ENCODE results near the genes MRGPRD and SMIM38.

DNA sequence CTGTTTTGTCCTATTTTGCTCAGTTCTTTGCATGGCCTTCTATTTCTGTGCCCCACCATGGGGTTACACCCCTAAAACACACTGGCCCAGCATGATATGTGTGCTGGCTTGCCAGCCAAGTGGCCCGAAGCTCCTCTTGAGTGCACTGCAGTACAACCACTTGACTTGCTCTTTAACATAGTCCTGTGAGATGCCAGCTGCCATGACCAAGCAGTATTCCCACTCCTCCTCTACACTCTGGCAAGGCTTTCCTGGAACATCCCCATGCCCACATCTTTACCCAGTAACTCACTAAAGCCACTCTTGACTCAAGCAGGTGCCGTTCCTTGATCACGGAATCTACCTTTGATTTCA lies 102.9 kb upstream of the GAL start:
- PRO-cap, result no peak

DNA sequence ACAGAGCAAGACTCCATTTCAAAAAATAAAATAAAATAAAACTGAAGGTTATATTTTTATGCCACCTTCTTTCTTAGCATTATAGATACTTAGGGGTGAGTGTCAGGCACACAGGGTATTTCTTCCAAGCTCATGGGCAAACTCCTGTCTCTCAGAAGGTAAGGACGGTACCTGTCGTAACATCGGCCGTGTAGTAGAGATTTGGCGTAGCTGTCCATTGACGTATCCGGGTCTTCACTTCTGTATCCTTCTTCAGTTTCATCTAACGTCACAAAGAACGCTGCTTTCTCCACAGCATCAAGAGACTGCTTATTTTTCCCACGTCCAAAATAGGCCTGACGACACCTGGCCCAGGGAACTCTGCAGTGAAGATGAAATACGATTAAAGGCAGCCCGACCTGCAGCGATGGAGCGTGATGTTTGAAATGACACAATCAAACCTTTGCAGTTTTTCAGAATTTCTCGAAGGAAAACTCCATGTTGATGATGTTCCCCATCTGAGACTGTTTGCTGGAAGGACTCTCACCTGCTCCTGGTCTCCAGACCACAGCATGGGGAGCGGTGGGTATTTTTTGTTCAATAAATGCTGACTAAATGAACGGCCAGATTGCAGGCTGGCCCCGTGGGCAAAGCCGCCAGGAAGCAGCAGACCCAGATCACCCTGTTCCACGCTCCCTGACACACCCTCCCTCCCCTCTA lies 30.4 kb upstream of the TESMIN start:
- PRO-cap, result no peak

- PRO-cap, result no peak
Observed at GRCh38 chr11:68796808-68797318, 44.9 kb downstream of the CPT1A start.

DNA sequence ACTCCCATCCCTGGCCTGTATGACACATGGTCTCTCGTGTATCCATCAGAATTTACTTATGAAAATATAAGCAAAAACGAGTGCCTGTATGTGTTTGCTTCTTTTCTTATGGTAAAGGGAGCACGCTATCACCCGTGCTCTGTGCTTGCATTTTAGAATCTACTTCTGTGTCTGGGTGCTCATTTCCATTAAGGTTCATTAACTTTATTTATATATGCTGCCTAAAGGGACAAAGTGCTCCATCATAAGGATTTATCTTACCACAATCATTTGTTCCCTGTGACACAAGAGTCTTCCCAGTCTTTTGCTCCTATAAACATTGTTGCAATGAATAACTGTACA lies 15.6 kb upstream of the CPT1A start:
- PRO-cap, result no peak

- PRO-cap, result no peak
Observed at GRCh38 chr11:68927175-68927549, 23.5 kb downstream of the IGHMBP2 start.

DNA sequence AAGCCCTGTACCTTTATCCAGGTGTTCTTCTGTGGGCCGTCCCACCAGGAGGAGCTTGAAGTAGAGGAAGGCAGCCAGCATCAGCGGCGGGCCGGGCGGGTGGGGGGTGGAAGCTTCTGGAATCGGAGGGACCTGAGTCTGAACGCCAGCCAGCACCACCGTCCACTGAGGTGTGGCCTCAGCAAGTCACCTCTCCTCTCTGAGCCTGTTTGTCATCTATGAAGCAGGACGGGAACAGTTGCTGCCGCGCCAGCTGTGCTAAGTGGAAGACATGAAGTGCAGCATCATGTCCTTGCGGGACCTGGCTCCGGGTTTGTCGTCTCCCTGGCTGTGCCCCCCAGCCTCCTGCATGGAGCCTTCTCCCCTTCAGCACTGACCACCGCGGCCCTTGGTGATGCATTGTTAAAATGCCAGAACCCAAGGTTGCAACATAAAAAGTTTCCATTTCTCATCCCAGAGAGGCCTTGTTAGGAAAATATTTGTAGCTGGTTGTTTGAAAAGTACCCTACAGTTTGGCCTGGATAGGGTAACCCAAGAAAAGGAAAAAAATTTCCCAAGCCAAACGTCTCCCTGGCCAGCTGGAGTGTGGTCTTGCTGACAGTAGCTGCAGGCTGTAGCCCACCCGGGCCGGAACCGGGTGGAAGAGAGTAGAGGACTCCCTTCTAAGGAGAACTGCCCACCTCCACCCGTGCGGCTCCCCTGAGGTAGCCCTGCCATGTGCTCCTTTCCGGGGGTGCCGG lies 38.2 kb downstream of the IGHMBP2 start:
- PRO-cap, result no peak

DNA sequence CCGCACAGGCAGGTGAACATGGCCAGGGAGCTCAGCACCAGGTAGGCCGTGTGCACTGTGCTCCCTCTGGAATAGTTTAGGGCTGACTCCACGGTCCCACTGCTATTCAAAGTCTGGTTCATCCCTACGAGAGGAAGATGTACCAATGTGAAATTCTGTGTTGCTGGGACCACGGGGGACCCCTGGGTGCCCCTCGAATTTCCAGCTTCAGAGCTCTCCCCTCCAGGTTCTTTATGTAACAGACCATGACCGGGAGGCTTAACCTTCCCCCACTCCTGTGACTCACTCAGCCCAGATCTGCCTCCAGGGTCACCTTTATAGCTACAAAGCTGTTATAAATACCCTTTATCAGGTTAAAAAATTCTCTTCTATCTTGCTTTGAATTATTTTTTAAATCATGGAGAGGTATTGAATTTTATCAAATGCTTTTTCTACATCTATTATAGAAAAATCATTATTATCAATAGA lies at the start of gene MRGPRD:
Gene MRGPRD, minus strand, starts transcription at position 122 of the 468 bp plus-strand sequence.
- PRO-cap, result no peak

GRCh38 chr11:69022178-69022718 lies 9.2 kb upstream of the MRGPRF start:
- PRO-cap, result no peak

- PRO-cap, result no peak
Observed at GRCh38 chr11:69138280-69138624, 17.5 kb upstream of the SMIM38 start.

DNA sequence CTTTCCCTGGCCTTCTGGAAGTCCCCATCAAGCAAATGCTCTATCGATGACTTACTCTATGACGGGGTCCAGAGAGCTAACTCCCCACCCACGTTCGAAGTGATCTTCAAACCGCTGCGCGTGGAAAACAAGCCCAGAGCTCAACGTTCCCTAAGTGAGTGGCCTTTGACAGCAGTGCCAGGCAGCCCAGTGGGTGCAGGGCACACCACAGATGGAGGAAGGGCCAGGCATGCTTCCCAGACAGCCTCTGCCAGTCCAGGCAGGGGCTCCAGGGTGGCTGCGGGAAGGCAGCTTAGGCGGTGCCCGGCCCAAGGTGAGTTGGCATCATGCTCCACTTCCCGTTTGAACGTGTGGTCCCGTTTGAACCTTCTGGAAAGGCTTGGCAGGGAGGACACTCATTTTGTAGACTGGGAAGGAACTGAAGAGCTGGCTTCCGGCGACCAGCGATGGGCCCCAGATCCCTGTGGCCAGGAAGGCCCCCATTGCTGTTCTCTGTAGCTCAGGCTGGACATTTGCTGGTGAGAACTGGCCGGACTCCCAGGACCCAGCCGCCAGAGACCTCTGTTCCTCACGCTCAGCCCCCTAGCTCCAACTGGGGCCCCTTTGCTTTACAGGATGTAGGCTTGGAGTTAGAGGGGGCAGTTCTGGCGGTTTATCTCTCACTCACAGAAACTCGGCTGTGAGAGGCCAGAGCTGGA lies at the start of gene SMIM38:
Gene SMIM38, plus strand, starts transcription at position 134 of the 698 bp plus-strand sequence.
- PRO-cap, result no peak

DNA sequence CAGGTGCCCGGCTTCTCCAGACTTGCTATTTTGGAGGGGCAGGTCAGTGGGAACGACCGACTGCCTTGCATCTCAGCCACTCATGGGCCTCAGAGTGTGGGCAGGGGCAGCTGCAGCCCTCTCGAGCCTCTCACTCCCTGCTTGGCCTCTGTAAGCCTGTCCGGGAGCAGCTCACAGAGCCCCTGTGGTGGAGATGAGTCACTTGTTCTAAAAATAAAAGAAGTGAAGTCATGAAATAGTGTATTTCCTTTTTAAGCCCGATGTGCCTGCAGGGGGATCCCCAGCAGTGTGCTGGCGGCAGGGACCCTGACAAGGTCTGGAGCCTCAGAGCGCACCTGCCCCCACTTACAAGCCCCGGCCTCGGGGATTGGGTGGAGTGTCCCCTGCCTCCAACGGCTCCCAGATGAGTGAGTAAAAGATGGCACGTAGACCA lies 10.8 kb downstream of the SMIM38 start:
- PRO-cap, result no peak

GRCh38 chr11:69210173-69210650 lies 54.5 kb downstream of the SMIM38 start:
- PRO-cap, result no peak

DNA sequence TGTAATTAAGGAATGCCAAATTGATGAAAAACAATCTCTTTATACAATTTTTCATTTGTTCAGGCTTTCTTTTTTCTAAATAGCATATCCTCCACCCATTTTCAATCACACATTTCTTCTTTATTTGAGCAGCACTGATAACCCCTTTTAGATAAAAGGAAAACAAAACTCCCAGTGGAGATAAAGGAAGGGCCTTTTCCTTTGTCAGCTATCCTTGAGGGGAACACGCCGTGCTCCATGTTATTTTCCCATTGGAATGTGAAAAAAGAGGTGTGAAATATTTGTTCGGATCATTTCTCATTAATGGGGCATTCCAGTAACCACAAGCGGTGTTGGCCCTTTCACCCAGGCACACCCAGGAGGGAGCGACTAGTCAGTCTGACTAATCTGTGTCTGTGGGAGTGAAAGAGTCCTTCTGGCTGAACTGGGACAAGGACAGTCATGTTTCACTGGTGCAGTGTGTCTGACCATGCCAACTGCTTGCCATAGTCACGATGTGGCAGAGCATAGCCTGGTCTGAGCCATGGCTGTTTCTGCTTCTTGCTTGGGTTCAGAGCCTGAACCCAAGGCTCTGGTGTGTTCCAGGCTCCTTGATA lies 13.0 kb upstream of the MYEOV start:
- PRO-cap, result no peak

DNA sequence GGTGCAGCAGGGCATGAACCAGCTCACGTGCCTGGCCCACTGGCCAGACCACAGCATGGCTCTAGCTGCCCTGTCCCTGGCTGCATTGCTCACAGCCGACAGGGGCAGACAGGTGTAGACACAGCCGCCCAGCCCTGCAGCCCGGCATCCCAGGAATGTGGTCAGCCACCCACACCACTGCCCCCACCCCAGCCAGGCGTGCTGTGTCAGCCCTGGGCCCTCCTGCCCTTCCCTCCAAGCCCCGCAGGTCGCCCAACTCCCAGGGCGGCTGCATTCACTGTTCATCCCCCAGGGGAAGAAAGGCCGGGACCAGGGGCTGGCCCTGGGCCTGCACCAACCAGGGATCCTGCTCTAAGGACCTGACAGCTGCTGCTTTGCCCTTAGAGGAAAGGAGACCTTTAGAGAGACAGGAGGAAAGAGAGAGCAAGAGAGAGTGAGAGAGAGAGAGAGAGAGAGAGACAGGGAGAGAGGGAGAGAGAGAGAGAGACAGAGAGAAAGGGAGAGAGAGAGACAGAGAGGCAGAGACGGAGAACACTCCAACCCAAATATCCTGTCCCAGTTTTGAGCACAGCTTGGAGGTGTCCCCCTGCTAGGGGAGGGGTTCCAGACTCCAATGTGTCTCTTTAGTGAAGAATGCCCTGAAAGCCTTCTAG lies 143.3 kb downstream of the MYEOV start:
- PRO-cap, result no peak

- PRO-cap, result no peak
Observed at GRCh38 chr11:69459771-69460260, 165.9 kb downstream of the MYEOV start.

DNA sequence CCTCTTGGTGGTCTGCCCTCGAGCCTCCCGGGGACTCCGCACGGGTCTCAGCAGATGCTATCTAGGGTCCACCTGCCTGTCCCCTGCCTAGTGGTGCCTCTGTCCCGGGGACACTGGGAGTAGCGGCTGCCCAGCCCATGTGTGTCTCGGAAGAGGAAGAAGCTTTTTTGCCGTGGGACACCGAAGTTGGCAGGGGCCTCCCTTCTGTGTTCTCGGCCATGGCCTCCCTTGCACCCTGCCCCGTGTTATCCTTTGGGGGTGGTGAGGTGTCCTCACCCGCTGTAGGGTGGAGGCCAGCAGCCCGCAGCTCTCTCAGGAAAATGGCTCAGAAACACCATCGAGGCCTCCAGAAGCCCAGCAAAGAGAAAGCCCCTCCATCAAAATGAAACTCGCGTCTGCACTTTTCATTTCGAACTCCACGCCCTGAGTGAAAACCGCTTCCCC lies 7.9 kb downstream of the CCND1 start:
- PRO-cap, result no peak

DNA sequence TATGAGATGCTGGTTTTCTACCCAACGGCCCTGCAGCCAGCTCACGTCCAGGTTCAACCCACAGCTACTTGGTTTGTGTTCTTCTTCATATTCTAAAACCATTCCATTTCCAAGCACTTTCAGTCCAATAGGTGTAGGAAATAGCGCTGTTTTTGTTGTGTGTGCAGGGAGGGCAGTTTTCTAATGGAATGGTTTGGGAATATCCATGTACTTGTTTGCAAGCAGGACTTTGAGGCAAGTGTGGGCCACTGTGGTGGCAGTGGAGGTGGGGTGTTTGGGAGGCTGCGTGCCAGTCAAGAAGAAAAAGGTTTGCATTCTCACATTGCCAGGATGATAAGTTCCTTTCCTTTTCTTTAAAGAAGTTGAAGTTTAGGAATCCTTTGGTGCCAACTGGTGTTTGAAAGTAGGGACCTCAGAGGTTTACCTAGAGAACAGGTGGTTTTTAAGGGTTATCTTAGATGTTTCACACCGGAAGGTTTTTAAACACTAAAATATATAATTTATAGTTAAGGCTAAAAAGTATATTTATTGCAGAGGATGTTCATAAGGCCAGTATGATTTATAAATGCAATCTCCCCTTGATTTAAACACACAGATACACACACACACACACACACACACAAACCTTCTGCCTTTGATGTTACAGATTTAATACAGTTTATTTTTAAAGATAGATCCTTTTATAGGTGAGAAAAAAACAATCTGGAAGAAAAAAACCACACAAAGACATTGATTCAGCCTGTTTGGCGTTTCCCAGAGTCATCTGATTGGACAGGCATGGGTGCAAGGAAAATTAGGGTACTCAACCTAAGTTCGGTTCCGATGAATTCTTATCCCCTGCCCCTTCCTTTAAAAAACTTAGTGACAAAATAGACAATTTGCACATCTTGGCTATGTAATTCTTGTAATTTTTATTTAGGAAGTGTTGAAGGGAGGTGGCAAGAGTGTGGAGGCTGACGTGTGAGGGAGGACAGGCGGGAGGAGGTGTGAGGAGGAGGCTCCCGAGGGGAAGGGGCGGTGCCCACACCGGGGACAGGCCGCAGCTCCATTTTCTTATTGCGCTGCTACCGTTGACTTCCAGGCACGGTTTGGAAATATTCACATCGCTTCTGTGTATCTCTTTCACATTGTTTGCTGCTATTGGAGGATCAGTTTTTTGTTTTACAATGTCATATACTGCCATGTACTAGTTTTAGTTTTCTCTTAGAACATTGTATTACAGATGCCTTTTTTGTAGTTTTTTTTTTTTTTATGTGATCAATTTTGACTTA lies 11.7 kb downstream of the CCND1 start:
- PRO-cap, result no peak

DNA sequence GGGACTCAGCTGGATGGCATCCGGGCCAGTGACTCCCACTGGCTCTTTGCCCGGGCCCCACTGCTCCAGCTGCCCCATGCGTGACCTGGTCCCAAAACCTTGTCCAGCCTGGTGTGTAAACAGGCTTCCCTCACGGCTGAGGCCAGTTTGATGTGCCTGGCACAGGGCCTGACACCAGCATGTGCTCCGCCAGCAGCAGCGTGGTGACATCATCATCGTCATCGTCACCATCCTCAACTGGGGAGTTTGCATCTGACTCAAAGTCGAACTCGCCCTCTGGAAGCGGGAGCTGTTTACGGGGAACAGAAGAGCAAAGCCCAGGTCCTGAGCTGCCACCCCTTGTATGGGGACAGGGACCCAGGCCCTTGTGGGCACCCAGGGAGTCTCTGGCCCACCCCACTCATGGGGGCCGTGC lies 48.6 kb upstream of the FGF3 start:
- PRO-cap, result no peak

- PRO-cap, result no peak
Observed at GRCh38 chr11:69949306-69949812, 128.8 kb upstream of the ANO1 start.

GRCh38 chr11:70072235-70072729 lies 5.8 kb upstream of the ANO1 start:
- PRO-cap, result no peak

All from mesothelial cell of epicardium (in vitro differentiated cells).